Pericardium fibroblast (primary cell): ENCODE measurements around the genes ZNF91, ZNF675 and PLEKHF1.

DNA sequence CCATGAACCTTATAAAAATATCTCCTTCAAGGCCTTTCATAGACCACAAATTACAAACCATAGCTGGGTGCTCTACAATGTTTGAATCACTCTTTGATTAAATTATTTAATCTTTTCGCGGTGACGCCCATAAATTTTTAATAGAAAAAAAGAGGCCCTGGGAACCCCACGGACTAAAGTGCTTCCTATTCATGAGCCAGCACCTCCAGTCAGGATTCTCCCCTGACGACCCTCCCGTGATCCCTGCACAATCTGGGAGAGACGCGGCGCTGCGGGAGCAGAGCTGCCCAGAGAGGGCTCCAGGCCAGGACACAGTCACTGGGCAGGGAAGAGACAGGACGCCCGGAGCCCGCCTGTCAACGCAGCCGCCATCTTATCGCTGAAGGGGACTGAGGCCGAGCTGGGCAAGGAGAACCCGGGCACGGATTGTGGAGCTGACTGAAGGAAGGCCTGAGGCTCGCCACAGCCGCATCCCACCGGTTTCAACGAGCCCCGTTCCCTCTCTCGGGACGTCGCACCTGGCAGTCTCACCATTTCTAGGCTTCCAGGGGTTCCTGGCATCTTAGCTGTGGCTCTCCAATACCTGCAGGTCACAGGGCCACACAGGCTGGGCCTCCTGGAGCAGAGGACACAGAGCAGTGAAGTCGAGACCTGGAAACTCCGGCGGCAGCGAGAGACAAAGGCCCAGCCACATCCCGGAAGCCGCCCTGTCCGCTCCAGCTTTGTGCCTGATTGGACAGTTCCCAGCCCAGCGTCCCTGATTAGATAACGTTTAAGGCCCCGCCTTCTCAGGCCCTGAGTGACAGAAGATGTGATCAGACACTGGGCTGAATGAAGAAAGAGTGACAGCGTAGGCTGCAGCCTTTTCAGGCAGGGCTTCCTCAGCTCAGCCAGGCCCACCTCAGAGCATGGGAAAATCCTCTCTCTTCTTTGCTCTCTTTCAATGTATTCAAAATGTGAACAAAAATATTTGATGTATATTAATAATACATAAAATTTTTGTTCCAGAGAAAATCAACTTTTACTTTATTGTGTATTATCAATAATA lies at the start of gene ZNF91:
Gene ZNF91, minus strand, starts transcription at position 678 of the 1,048 bp plus-strand sequence.
- RAMPAGE, long total RNA: start-site peak on the minus strand centred at position 650 of the sequence, 26 bp wide, 48 and 21 reads in 2 replicates

- RAMPAGE, long total RNA: start-site peak on the minus strand at chr19:23687170-23687196, 84 and 76 reads in 2 replicates
Measured at GRCh38 chr19:23687096-23687508, at the start of gene ZNF675. Gene ZNF675, minus strand, starts transcription at chr19:23687212.

- RAMPAGE, long total RNA: no peak
Measured at GRCh38 chr19:28603953-28604411, 609.0 kb downstream of the UQCRFS1 start.

- RAMPAGE, long total RNA: no peak
Measured at GRCh38 chr19:28727399-28727884, 485.5 kb downstream of the UQCRFS1 start.

GRCh38 chr19:28793901-28794141 lies 419.1 kb downstream of the UQCRFS1 start:
- RAMPAGE, long total RNA: no peak

- RAMPAGE, long total RNA: no peak
Measured at GRCh38 chr19:29207521-29208310, 5.2 kb downstream of the UQCRFS1 start.

DNA sequence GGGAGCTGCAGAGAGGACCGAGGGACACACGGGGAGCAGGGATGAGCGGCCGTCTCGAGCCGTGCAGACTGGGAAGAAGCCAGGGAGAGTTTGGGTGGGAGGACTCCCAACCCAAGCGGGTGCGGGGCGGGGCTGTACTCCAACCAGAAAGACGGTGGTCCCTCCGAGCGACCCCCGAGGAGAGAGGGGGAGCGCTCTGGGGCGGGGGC lies 215 bp upstream of the VSTM2B start:
- RAMPAGE, long total RNA: no peak

- RAMPAGE, long total RNA: start-site peak on the plus strand at chr19:29665461-29665496, 82 and 34 reads in 2 replicates
Measured at GRCh38 chr19:29664567-29665777, at the start of gene PLEKHF1. Gene PLEKHF1, plus strand, starts transcription at chr19:29665461.

GRCh38 chr19:29672784-29673347 lies 7.6 kb downstream of the PLEKHF1 start:
- RAMPAGE, long total RNA: no peak

DNA sequence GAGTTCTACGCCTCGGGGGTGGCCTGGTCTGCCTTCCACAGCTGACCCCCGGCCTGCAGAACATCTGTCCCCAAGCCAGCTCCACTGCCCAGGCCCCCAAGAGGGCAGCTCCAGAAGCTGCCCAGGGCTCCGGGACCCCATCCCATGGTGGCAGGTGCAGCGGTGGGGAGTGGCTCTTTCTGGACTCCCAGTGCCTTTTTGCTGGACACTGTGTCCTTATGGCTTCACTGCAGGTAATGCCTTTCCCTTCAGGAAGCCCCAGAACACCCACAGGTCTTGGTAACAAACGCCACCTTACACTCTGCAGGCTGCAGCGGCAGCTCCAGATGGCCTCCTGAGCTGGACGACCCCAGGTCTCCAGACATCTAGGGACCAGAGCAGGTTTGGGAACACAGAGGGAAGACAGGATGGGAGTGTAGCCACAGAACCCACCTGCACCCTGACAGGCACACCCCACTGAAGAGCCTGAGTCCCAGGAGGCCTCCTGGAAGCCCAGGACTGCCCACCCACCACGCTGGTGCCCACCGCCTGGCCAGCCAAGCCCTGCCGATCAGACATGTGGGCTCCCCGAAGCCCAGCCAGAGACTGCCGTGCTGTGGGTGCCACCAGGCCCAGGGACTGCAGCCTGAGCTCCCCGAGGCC lies 9.5 kb downstream of the PLEKHF1 start:
- RAMPAGE, long total RNA: no peak

DNA sequence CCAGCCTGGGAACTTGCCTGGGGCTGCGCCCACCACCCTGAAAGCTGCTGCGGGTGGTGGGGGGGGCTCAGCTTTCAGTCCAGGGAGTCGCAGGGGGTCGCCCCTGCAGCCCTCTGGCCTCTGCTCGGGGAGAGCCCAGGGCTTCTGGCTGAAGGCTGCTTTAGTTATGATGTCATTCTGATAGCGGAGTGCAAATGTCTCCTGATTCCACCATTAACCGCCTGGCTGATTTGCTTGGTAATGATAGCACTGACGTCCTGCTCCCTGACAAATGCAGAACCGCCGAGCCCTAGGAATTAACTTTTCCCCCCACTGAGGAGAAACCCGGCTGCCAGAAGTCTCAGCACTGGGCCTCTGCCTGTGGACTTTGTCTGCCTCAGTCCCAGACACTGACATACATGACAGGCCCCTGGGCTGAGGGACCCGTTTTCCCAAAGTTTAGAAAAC lies 142.6 kb upstream of the ZNF536 start:
- RAMPAGE, long total RNA: no peak

DNA sequence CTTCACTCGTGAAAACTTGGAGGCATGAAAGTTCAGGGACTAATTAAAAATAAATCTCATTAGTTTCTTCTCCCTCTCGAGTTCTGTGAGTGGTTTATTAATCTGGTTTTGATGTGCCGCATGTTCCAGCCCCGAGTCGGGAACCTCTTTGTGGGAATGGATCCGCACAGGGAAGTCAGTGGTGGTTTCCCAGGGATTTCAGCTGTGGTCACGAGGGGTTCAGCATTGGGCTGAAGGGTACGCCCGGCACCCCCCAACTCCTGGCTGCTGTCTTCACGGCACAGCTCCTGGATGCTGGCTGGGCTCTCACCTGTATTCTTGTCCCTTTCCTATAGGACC lies 167.7 kb downstream of the ZNF536 start:
- RAMPAGE, long total RNA: no peak

- RAMPAGE, long total RNA: no peak
Measured at GRCh38 chr19:30669341-30670370, 297.5 kb downstream of the ZNF536 start.

DNA sequence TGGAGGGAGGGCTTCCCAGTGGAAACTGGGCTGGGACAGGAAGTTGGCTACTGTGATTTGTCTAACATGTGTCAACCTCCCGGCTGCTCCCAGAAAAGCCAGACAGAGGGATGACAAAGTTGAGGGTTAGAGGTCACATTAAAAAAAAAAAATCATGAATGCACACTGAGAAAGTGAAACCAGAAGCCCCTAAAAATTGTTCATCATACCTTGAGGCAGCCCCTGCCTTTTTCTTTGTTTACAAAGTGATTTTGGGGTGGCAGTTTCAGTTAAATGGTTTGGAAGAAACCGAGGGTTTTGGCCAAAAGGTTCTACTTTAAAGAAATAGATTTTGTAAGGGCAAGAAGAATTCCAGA lies 346.7 kb downstream of the ZNF536 start:
- RAMPAGE, long total RNA: no peak

DNA sequence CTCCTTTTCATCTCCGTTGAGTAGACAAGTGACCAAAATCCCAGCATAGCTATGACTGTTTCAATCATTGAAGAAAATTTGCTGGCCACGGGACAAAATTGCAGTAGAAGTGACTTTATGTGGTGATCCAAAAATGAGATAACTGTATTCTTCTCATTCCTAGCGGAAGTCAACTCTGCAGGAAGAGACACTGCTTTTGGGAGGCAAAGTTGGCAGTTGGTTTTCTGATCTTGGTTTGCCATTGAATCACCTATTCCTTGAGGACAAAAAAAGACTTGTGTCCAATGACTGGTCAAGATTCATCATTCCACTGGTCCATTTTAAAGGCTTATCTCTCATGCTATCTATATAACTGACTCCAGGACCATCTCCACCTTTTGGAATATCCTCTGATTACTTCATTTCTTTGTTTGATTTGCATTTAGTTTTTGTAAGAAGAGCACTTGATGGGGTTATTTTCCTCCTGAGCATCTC lies 454.3 kb downstream of the ZNF536 start:
- RAMPAGE, long total RNA: no peak

GRCh38 chr19:31163892-31164210 lies 185.4 kb downstream of the TSHZ3 start:
- RAMPAGE, long total RNA: no peak

DNA sequence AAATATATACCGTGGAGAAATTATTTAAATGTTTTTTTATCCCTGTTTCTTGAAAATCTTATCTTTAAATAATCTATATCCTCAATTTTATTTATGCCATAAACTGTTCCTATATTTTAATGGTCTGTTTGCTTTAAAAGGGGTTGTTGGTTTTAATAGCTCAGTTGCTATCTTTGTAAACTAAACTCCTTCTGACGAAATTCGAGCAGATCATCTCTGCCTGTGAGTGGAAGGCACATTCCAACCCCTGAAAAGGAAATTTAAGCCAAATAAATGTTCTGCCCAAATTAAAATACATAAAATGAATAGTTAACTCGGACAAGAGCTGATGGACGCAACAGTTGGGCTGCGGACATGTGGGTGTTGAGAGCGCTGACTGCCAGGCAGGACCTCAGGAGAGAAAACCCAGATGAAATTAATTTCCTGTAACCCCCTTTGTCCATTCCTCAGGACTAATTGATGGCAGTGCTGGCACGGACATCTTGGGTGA lies 86.6 kb downstream of the TSHZ3 start:
- RAMPAGE, long total RNA: no peak

DNA sequence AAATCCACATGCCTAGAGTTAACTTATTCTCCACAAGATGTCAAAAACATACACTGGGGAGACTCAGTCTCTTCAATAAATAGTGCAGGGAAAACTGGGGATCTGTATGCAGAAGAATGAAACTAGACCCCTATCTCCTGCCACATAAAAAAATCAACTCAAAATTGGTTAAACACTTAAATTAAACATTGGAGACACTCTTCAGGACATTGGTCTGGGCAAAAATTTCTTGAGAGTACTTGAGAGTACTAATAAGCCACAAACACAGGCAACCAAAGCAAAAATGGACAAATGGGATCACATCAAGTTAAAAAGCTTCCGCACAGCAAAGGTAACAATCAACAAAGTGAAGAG lies 485.9 kb upstream of the TSHZ3 start:
- RAMPAGE, long total RNA: no peak

- RAMPAGE, long total RNA: no peak
Measured at GRCh38 chr19:32063623-32064181, 281.7 kb upstream of the ZNF507 start.

GRCh38 chr19:32372640-32373466 lies 27.4 kb downstream of the ZNF507 start:
- RAMPAGE, long total RNA: no peak